Skin of body (tissue), 2 donors: ENCODE results near the gene TCP11L2.

- RAMPAGE, long total RNA: no peak
These were observed 186.5 kb downstream of the CHST11 start for GRCh38 chr12:104643204-104643599.

GRCh38 chr12:104720013-104721093, 237.7 kb downstream of the SLC41A2 start:
- RAMPAGE, long total RNA: no peak

GRCh38 chr12:104866402-104866618, 91.8 kb downstream of the SLC41A2 start:
- RAMPAGE, long total RNA: no peak

DNA sequence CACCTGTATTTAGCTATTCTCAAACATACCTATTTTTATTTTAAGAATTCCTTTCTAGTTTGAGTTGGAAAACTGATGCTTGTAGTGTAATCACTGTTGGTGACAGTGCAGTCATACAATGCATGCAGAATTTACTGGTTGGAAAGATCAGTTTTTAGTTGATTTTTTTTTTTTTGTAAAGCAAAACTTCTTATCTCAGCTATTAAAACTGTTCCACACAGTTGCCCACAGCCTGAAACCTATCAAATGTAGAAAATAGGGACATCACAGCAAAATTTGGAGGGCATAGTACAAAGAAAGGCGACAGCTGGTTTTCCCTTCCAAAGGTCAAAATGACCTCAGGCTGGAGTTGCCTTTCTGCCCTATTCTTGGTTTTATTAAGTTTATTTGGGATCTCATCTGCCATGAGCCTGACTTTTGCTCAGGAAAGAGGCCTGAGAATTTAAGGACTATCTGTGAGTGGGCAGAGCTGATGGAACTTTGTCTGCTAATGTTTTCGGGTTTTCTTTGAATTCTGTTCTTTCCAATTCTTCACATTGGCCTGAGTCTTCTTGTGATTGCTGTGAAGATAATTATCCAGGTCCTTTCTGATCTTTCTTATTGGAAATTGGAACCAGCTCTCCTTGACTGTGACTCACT, 28.5 kb downstream of the NOPCHAP1 start:
- RAMPAGE, long total RNA: no peak

GRCh38 chr12:105092310-105092713, 8.1 kb upstream of the ALDH1L2 start:
- RAMPAGE, long total RNA: no peak

DNA sequence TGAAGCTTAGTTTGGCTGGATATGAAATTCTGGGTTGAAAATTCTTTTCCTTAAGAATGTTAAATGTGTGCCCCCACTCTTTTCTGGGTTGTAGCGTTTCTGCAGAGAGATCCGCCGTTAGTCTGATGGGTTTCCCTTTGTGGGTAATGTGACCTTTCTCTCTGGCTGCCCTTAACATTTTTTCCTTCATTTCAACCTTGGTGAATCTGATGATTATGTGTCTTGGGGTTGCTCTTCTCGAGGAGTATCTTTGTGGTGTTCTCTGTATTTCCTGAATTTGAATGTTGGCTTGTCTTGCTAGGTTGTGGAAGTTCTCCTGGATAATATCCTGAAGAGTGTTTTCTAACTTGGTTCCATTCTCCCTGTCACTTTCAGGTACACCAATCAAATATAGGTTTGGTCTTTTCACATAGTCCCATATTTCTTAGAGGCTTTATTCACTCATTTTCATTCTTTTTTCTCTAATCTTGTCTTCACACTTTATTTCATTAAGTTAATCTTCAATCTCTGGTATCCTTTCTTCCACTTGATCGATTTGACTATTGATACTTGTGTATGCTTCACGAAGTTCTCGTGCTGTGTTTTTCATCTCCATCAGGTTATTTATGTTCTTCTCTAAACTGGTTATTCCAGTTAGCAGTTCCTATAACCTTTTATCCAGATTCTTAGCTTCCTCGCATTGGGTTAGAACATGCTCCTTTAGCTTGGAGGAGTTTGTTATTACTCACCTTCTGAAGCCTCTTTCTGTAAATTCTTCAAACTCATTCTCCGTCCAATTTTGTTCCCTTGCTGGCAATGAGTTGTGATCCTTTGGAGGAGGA, 52.3 kb downstream of the APPL2 start:
- RAMPAGE, long total RNA: no peak

GRCh38 chr12:105189649-105190354, 46.2 kb downstream of the APPL2 start:
- RAMPAGE, long total RNA: no peak

GRCh38 chr12:105331309-105331744, 836 bp downstream of the C12orf75 start:
- RAMPAGE, long total RNA: no peak

DNA sequence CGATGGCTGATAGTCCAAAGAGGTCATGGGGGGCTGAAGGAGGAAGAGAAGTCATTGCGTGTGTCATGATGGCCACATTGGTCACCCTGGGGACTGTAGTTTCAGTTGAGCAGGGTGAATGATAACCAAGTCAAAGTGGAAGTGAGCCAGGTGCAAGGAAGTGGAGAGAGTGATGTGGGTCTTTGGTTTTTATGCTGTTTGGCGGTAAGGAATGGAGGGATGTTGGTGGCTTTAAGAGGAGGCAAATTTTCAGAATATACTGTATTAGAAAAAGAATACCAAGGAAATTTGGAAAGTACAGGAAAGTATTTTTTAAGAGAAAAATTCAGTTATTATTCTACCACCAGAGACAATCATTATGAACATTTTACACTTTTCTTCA, 21.7 kb downstream of the C12orf75 start:
- RAMPAGE, long total RNA: no peak

DNA sequence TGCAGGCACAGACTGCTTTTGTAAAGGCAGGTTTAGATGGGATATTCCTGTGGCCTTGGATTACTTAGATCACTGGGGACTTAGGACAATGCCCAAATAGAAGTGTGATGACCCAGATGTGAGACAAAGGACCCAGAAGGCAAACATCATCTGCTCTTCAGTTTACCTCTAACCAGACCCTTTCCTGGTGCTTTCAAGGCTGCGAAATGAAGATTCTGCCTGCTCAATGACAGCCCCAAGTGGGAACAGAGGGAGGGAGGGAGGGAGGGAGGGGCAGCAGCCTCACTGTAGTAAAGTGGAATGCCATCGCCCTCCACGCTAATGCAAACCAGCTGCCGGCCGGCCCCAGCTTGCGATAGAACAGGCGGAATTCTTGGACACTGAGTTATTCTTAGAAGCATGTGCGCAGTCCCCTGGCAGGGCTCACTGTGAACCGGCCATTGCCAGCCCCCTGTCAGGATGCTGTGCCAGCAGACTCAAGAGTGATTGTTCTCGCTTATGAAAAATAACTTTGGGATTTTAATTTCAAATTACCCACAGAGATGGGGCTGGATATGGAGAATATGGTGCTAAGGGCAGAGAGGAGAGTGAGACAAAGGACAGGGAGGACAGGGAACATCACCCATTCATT, 192.6 kb downstream of the C12orf75 start:
- RAMPAGE, long total RNA: no peak

DNA sequence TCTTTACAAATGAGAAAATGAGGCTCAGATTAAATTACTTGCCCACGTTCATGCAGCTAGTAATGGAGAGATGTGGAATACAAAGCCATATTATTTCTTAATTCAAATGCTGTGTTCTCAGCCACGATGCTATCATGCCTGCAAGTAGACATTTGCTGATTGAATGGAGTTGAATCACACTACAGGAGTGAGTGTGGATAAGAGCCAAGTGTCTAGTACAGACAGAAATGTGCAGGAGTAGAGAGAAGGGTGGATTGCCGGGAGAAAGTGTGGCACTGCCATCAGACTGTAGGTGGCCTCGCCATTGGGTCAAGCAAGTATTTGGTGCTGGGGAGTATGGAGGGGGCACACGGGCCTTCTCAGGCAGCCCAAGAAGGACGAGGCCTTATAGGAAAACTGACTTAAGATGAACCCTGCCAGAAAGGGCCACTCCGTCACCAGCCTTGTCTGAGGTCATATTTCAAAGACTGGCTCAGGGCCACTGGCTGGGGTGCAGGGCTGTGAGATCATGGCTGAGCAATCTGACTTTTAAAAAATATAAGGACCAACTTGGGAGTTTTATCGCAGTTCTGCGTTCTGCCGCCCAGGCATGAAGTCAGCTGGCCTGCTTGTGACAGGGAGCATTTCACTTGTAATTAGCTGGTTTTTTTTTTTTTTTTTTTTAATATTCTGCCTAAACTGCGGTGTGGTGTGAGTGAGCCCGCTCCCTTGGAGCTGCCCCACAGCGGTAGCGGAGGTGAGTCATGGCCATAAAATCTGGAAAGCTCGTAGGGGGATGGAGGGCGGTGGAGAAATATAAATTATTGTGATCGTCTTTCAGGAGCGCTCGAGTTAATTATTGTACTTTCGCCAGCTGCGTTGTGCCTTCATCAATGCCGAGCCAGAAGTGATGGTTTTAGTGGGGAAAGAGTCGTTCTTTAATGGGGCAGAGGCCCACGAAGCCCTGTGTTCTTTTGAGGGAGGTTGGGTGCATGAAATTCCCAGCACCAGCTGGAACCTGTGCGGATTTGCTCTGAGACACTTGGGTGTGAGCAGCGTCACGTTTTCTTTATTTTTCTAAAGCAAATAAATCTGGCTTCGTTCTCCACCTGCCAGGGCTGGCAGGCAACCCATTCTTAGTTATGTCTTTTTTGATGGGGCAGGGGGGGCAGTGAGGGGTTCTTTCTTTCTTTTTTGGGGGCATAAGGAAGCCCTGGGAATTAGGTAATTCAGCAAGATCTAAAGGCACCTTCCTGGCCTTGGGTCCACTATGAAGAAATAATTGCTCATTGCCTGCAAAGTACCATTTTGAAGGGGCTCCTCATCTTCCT, 231.8 kb downstream of the C12orf75 start:
- RAMPAGE, long total RNA: no peak

DNA sequence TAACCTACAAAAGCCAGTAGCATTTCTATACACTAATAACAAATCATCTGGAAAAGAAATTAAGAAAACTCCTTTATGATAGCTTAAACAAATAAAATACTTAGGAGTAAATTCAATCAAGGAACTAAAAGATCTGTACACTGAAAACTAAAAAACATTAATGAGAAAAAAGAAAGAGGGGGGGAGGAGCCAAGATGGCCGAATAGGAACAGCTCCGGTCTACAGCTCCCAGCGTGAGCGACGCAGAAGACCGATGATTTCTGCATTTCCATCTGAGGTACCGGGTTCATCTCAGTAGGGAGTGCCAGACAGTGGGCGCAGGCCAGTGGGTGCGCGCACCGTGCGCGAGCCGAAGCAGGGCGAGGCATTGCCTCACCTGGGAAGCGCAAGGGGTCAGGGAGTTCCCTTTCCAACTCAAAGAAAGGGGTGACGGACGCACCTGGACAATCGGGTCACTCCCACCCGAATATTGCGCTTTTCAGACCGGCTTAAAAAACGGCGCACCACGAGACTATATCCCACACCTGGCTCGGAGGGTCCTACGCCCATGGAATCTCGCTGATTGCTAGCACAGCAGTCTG, 297.7 kb downstream of the C12orf75 start:
- RAMPAGE, long total RNA: no peak

DNA sequence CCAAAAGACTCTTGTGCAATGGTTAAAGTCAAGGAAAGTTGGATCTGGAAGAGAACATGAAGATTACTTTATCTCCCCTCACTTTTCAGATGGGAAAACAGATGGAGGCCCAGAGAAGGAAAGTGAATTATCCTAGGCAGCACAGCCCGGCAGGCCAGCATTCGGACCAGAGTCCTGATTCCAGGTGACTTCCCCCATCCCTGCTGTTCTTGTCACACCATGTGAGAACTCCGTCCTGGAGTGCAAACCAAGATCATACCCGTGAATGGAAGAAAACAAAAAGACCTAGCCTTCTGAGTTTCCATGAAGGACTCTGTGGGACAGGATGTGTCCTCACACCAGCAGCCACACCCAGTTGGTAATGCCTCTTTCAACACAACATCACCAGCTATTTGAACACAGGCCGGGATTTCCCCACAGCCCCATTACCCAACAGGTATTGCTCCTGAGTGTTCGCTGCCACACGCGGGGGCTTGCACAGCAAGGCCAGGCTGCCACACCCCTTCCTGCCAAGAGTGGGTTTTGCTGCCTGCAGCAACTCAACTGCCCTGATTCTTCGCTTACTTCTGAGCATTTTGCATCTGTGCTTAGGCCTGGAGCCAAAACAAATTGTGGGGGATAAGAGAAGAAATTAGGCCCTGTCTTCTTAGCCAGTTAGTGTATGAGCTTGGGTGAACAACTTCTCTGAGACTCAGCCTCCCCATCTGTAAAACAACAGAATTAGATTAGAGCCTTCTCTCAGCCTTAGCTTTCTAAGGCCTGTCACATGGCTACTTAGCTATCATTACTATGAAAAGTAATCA, 20.3 kb downstream of the CKAP4 start:
- RAMPAGE, long total RNA: no peak

- RAMPAGE, long total RNA: no peak
These were observed 1.9 kb upstream of the CKAP4 start for GRCh38 chr12:106249580-106250218.

- RAMPAGE, long total RNA: no peak
These were observed 24.2 kb upstream of the CKAP4 start for GRCh38 chr12:106271942-106272434.

DNA sequence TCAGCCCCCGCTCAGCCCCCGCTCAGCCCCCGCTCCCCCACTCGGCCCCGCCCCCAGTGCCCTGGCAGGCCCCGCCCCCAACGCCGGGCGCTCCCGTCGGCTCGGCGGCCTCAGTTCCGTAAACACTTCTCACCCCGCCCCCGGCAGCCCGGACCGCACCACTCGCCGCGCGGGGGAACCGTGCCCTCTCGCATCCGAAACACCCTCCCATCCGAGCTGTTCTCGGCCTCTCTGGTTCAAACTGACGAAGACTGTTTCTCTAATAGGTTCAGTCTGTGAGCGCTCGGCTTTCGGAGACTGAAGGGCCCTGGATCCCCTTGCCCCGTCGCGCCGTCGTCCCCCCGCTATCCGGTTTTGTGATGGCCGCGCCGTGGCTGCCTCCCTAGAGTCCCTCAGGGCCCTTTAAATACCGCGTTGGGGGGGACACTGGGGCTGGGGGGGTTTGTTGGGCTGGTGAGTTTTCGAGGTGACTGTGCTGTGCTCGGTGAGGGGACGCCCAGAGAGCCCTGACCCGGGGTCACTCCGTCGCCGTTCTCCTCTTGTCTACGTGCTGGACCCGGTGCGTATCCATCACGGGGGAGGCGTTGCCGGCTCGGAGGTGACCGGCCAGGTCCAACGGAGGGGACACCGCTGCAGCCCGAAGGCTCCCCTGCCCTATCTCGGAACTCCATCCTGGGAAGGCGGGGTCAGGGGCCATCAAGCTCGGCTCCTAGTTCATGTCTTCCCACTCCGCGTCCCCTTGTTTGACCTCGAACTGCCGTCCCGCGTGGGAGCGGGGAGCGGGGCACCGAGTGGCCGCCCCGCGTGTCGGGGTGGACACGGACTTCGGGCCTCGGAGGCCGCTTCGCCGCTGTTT, at the start of gene TCP11L2:
TSS of gene TCP11L2 (plus strand) at position 351 of the 856 bp plus-strand sequence.
- RAMPAGE, long total RNA: no peak

- RAMPAGE, long total RNA: no peak
These were observed 14.3 kb upstream of the RIC8B start for GRCh38 chr12:106759978-106760765.

DNA sequence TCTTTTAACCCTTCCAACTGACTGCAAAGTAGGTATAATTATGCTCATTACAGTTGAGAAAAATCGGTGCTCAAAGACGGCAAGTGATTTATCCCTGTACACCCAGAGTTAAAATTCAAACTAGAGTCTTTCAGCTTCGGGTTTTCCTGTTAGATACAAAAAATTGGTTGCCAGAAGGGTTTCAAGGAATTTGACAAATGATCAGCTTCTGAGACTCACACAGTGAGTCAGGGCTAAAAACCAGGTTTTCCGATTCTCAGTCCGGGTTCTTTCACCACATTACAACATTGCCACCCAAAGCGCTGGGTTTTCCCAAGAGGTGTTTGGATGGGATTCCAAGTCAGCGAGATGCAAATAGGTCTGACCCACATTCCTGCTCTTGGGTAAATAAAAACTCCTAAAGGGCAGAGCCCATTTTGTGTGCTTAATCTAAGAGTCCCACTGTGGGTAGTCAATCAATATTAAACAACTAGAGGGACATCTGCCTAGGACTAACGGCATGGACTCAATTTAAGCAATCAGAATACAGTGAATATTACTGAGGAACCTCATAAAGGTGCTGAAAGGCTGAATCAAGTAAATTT, 5.5 kb upstream of the RIC8B start:
- RAMPAGE, long total RNA: no peak

- RAMPAGE, long total RNA: no peak
These were observed 7.3 kb downstream of the TMEM263 start for GRCh38 chr12:106962549-106963773.

DNA sequence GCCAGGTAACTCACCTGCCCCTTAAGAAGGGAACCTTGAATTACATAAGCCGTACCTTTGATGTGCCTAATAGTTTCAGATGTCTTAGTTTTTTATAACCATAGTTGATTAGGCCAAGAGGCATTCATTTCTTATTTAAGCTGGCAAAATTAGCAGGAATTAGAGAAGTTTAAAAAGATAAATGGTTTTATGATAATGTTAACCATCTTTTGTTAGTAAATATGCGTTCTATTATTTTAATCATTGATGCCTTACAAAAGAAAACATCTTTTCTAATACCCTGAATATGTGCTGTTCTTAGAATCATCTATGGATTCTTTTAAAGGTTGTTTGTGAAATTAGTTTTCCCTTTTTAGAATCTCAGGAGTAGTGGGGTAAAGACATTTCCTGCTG, 15.2 kb downstream of the MTERF2 start:
- RAMPAGE, long total RNA: no peak